ENCODE measurements around a stretch of chr3.

- RRBS: no CpG with 5 or more reads among the region's 6 CpGs
Measured at GRCh38 chr3:72523409-72523841, 324.8 kb downstream of the SHQ1 start.

GRCh38 chr3:72721730-72722017, 126.6 kb downstream of the SHQ1 start:
- RRBS: no CpG with 5 or more reads among the region's 5 CpGs

DNA sequence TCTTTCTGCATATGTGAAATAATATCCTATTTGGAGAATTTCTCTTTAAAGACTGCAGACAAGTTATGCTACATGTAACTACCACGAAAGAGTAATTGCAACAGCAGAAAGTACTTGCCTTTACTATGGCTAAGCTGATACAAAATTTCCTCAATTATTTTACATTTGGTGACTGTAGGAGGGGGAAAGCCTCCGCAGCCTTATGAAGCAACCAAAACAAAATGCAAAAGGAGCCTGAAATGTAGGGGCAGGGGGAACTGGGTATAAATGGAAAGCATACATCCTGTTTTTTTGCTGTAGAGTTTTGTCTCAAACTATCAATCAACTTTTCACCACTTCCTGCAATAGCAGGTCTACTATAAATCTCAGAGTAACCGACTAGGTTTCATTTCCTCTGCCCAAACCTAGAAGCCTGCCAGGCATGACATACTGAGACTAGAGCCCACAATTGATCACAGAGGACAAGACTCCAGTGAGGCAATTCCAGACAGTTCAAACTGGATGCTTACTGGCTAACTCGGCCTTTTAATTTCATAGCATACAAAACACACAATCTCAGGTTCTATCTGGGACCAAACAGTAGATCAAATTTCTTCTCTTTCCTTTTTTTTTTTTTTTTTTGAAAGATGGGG, 91.3 kb downstream of the SHQ1 start:
- RRBS: no CpG with 5 or more reads among the region's 4 CpGs

DNA sequence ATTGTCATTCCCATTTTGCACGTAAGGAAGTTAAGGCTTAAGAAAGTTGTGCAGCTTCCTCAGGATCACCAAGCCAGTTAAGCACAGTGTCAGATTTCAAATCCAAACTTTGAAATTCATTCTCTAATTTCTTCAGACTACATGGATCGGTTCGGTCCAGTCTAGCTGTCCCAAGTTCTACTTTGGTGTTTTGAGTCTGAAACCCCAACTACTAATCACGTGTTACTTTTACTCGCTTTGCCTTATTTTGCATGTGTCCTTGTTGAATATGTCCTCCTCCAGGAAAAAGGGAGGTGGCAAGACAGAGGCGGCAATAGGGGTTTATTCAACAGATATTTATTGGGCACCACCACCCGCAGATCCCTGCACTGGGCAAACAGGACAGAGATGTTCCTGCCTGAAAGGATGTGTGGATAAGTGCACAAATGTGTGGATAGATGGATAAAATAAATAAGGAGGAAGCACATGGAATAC, 477 bp upstream of the GXYLT2 start:
- RRBS: no CpG with 5 or more reads among the region's 7 CpGs

DNA sequence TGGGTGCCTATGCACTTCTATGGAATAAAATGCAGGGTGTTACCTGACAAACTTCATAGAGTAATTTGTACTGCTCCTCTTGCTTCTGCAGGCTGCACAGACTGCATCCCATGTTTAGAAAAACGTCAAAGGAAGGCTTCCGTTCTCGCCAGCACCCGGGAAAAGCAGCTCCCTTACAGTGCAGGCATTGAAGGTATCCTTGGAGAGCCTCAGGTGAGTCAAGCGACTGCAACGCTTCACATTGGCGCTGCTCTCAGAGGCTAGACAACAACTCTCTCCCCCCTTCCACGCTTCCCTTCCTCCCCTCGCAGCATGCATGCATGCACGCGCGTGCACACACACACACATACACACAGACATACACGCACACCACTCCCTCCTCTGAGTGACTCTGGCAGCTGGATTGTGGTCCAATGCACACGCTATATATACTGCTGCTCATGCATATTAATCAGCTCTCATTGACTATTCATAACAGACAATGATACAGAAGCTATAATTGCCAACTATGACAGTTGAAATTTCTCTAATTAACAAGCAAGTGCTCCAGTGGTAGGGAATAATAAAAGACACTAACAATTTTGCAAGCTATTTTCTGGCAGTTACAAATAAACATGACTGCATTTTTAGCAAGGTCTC, 191.0 kb downstream of the PDZRN3 start:
- RRBS: no CpG with 5 or more reads among the region's 14 CpGs

GRCh38 chr3:73500838-73501916, 123.6 kb downstream of the PDZRN3 start:
- RRBS: no CpG with 5 or more reads among the region's 15 CpGs

GRCh38 chr3:73727016-73727458, 102.3 kb upstream of the PDZRN3 start:
- RRBS: no CpG with 5 or more reads among the region's 6 CpGs

GRCh38 chr3:73786247-73786965, 161.7 kb upstream of the PDZRN3 start:
- RRBS: no CpG with 5 or more reads among the region's 1 CpG

GRCh38 chr3:75423747-75424079, 240.4 kb upstream of the FRG2C start:
- RRBS: no CpG with 5 or more reads among the region's 6 CpGs

GRCh38 chr3:75906541-75907189, 121.3 kb upstream of the ZNF717 start:
- RRBS: 2% methylated on average over 12 of the region's 42 CpGs

DNA sequence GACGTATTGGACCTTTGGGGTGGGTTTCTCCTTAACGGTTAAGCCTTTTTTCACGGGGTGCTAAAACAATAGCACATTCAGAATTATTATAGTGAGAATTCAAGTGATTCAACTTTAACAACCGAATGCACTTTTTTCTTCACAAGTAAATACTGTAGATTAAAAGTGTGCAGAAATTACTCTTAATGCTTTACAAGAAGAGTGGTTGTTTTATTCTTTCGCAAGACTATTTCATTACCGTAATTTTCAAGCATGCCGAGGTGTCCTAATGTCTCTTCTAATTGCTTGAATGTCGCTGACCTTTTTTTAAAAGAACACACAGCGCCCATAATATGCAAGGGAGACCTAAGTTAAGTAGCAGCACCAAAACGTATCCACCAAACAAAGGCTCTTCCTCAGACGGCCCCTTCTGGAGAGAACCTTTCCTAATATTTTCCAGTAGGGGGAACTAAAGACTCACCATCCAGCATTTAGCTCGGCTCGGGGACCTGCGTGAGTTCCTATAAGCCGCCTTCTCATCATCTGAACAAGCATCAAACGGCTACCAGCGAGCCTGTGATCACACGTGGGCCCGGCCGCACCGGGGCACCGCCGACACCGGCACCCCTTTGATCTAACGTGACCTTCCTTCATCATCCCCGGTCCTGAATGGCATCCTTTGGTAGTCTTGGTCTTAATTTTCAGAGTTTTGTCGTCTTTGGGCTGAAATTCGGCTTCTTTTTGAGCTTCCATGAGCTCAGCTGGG, 1.6 kb upstream of the ROBO2 start:
- RRBS: 0% methylated on average over 2 of the region's 28 CpGs

GRCh38 chr3:78880497-78880940, 887.3 kb downstream of the ROBO1 start:
- RRBS: no CpG with 5 or more reads among the region's 1 CpG

GRCh38 chr3:78923520-78924749, 843.9 kb downstream of the ROBO1 start:
- RRBS: no CpG with 5 or more reads among the region's 7 CpGs

DNA sequence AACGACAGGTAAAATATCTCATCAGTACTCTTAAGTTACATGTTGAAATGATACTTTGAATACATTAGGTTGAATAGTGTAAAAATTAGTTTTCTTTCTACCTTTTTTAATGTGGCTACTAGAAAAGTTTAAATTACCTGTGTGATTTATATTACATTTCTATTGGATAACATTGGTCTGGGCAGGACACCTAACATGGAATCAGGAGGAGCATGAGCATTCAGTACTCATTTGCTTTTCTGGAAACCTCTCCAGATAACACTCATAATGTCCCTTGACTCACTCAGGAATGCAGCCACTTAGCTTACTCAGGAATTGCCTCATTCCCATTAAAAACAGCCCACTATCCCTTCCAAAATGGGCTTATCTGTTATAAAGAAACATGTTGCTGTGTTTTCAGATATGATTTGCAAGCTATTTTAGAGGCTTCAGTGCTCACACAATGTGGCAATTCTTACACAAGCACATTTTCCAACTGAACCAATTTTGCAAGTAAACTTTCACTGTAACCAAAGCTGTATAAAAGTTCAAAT, 17.1 kb downstream of the GBE1 start:
- RRBS: no CpG with 5 or more reads among the region's 1 CpG

GRCh38 chr3:82317189-82317511, 555.7 kb upstream of the GBE1 start:
- RRBS: no CpG with 5 or more reads among the region's 1 CpG

DNA sequence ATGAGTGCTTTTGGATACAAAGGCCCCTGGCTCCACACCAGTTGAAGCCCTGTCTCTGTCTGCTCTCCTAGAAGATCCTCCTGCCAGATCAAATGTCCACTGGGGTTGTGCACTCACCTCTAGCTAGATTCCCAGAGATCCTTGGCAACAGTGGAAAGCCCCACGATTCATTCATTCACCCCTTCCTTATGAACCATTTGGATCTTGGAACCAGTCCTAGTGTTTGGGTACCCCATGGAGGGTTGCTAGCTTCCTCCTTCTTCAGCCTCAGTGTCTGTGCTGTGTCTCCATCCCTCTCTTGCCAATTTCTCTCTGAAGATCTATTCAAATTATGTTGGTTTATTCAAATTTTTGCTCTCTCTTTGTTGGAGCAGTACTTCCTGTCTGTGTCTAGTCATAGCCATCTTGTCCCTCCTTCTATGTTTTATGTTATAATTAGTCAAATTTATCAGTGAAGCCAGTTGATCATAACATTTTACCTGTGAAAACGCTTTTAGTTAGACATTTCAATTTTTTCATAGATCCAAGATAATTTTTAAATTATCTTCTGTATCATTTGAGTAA, 307.9 kb downstream of the VGLL3 start:
- RRBS: no CpG with 5 or more reads among the region's 2 CpGs

DNA sequence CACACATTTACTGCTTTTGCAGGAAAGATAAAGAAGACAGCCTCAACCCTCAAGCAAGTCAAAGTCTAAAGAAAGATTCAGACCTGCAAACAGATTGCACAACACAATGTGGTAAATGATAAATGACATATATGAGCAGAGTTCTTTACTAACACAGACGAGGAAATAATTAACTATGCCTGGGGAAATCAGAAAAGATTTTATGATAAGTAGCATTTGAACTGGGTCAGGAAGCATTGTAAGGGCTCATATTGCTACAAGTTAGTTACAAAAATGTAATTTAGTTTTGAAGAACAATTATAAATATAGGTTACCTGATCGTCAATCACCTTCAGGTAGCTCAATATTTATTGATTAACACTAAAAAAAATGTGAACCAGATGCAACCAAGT, 20.8 kb upstream of the CHMP2B start:
- RRBS: no CpG with 5 or more reads among the region's 2 CpGs

GRCh38 chr3:88121633-88122272, 28.0 kb upstream of the C3orf38 start:
- RRBS: no CpG with 5 or more reads among the region's 3 CpGs

- RRBS: no CpG with 5 or more reads among the region's 16 CpGs
Measured at GRCh38 chr3:88148991-88149484, 721 bp upstream of the C3orf38 start.

Measured in choroid plexus epithelial cell (primary cell).